NCI-H460 (cell line): ENCODE measurements around the genes SGCD and PPP1R2B.

DNA sequence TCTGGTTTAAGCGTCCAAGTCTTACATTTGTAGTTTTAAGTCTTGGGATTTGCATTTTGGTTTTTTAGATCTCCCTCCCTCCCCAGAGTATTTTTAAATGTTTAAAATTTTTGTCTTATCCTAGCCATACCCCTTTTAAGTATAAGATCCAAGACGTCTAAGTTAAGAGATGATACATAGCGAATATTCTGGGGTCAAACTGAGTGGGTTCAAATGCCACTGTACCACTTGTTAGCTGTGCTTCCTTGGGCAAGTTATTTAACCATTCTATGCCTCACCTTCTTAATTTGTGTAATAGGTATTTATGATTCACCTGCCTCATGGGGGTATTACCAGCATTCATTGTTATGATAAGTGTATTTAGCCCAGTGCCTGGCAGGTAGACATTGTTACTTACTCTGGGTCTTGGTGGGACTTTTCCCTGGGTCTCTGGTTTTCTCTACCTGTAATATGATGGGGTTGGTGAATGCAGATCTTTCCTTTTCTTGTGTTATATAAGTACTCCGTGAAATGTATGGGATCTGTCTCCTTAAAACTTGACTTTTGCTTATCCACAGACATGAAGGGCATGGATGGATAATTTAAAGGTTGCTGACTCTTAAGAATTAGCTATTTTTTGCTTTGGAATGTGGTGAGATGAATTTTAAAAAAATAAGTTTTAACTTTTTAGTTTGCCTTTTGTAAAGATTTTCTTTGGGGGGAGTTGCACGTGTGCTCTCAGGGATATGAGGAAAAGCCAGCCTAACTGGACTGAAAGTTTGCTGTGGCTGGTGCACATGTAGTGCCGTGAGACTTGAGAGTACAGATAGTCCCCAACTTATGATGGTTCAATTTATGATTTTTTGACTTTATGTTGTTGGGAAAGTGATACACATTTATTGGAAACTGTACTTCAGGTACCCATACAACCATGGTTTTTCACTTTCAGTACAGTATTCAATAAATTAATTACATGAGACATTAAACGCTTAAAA lies 4.0 kb downstream of the LARP1 start:
RAMPAGE:
- cytosol, long total RNA = no peak
- long total RNA = no peak
- nucleus, long total RNA = no peak

DNA sequence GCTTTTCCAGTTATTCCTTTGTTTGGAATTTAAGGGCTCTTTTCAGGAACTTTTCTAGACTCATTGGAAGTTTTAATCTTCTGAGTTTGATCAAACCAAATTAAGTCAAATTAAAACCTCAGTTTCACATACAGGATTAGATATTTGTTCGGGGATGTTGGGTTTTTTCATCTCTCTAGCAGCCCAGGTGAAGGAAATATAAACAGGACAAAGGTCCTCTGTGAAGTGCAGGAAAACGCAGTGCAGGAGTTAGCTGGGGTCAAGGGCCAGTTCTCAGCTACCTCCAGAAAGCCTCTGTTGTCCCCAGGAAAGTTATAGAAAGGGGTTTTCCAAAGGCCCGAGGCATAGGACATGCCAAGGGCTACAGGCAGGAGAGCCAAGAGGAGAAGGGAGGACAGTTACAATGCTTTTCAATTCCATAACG lies 12.9 kb downstream of the FAXDC2 start:
RAMPAGE:
- cytosol, long total RNA = no peak
- long total RNA = no peak
- nucleus, long total RNA = no peak

DNA sequence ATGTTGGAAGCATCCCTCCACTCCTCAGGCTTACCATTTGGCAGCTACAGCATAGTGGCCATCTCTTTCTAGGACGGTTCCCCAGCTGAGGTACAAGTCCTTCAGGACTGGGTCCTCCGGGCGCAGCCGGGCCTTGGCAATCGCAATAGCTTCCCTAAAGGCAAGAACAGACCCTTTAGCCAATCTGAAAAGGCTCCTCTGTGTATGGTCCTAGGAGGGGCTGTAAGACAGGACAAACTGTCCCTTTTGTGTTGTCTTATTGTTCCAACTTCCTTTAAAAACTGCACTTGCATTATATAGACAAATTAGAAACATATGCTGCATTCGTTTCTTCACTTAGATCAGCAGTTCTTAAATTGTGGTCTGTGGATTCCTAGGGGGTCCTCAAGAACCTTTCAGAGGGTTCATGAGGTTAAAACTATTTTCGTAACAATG lies 38.8 kb downstream of the GEMIN5 start:
RAMPAGE:
- cytosol, long total RNA = no peak
- long total RNA = no peak
- nucleus, long total RNA = no peak

DNA sequence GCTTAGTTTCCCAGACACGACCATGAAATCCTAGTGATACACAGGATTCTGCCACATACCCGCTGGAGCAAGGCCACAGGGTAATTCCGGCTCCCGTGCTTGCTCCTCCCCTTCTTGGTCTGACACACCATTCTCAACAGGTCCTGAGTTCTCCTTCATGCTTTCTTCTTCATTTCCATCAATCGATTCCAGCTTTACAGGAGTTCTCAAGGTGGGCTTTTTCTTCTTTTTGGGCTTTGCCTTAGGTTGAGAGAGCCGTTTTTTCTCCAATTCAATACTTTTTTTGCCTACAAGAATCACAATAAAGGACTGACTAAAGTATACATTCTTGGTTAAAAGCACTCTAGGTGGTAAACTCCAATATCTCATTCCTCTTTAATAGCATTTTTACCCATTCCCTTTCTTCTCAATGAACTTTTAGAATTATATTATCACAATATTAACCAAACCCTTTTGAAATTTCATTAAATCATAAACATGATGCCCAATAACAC lies 30.4 kb downstream of the GEMIN5 start:
RAMPAGE:
- cytosol, long total RNA = no peak
- long total RNA = no peak
- nucleus, long total RNA = no peak

RAMPAGE:
- cytosol, long total RNA = no peak
- long total RNA = no peak
- nucleus, long total RNA = no peak
These were observed at the start of gene SGCD for GRCh38 chr5:156326763-156327345. Gene SGCD, plus strand, starts transcription at chr5:156327164.

RAMPAGE:
- cytosol, long total RNA = no peak
- long total RNA = no peak
- nucleus, long total RNA = no peak
These were observed at the start of gene PPP1R2B for GRCh38 chr5:156850135-156850708. Gene PPP1R2B, plus strand, starts transcription at chr5:156850295.

DNA sequence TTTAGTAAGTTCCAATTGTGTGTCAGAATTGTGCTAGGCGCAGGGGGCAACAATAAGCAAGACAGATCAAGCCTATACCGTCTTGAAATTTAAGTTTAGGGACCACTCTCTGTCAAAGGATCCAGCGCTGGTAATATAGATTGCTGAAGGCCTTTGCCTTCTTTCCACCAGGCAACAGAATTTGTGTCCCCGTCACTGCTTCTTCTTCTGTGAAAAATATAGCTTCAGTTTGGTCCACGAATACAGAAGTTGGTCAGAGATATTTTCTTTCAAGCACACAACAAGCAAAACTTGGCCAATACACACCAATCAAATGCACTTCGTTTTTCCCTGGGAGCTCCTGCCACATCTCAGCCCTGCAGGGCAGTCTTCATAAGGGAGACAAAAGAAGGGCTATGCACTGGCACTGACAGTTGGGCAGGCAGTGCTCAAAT lies 23.0 kb downstream of the HAVCR2 start:
RAMPAGE:
- cytosol, long total RNA = no peak
- long total RNA = no peak
- nucleus, long total RNA = no peak

GRCh38 chr5:157159572-157160002 lies 6.5 kb downstream of the GARIN3 start:
RAMPAGE:
- cytosol, long total RNA = no peak
- long total RNA = no peak
- nucleus, long total RNA = no peak

DNA sequence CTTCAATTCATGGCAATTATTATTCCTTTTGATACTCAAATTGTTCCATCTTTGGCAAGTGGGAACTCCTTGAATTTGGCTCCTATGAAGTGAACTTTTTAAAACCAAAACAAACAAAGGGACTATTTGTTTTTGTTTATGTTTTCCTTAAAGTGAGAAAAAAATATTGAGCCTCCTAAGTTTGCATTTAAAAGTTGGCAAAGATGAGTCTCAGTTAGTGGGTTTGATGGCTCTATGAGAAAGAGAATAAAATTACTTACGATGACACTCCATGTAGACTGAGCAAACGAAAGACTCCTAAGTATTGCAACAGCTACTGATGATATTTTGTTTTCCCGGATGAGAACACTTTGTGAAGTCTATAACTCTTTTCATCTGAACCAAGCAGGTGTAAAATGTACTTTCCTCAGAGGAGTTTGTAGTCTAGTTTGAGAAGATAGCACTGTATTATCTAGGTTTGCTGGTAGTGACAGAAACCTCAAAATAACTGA lies 1.8 kb upstream of the ITK start:
RAMPAGE:
- cytosol, long total RNA = no peak
- long total RNA = no peak
- nucleus, long total RNA = no peak

RAMPAGE:
- cytosol, long total RNA = no peak
- long total RNA = no peak
- nucleus, long total RNA = no peak
These were observed 16.5 kb downstream of the ITK start for GRCh38 chr5:157197075-157197682.

RAMPAGE:
- cytosol, long total RNA = no peak
- long total RNA = no peak
- nucleus, long total RNA = no peak
These were observed 30.3 kb downstream of the FNDC9 start for GRCh38 chr5:157315194-157315612.

DNA sequence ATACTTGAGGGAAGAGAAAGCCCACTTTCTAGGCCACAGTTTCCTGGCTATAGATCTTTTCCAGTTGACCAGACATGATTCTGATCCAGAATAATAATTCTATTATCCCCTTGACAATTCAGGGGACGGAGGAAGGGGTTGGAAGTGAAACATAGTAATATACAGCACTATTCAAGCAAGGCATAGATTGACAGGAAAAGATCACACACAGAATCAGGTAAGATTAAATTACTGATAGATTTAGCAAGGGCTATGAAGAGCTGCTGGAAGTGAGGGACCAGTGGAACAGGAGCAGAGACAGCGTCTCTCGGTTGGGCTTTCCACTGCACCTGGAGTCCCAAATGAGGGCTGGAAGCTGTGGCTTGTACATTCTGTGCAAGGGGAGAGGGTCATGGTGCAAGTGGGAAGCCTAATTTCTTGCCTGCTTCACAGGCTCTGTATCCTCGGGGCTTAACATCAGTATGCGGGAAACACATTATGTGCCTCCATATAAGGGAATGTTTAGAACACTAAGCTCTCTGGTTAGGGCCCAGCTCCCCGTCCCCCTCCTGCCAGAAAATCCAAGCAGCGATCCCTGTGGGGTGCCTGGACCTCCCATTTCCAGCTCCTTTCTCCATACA lies 25.4 kb upstream of the FNDC9 start:
RAMPAGE:
- cytosol, long total RNA = no peak
- long total RNA = no peak
- nucleus, long total RNA = no peak

DNA sequence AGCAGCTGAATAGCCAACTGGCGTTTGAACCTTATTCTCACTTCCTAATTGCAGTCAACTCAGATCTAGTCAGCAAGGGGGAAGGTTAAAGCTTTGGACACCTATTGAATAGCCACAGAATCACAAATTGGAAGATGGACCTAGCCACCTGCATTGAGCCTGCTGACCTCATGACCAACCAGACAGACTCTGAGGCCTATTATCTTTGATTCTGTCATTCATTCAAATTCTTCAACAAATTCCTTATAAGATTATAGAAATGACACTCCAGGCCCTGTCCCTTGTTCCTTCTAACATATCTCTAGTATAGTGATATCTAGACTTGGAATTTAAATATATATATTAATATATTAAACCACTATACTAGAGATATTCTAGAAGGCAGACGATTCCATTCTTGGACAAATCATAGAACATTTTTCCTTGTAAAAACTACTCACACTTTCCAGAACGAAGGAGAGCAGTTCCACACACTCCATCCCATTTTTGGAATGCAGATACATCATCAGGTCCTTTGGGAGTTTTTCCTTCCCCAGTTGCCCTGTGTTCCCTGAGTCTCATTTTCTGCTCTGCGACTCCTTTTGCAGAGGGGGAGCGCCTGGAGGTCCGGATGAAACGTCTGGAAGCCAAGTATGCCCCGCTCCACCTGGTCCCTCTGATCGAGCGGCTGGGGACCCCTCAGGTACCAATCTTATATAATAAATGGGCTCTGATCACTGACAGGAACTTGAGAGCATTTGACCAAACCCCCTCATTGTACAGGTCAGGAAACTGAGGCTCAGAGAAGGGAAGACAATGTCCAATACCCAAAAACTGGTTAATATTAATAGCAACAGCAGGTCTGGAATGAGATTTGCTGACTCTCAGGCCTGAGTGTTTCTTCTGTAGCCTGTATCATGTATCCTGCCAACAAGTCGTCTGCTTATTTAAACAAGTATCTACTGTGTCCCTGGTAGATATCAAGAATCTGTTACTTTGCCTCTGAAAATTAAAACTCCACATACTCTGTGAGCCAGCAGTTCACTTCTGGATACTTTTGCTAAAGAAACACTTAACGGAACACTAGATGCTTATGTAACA lies 37.5 kb upstream of the FNDC9 start:
RAMPAGE:
- cytosol, long total RNA = no peak
- long total RNA = no peak
- nucleus, long total RNA = no peak

DNA sequence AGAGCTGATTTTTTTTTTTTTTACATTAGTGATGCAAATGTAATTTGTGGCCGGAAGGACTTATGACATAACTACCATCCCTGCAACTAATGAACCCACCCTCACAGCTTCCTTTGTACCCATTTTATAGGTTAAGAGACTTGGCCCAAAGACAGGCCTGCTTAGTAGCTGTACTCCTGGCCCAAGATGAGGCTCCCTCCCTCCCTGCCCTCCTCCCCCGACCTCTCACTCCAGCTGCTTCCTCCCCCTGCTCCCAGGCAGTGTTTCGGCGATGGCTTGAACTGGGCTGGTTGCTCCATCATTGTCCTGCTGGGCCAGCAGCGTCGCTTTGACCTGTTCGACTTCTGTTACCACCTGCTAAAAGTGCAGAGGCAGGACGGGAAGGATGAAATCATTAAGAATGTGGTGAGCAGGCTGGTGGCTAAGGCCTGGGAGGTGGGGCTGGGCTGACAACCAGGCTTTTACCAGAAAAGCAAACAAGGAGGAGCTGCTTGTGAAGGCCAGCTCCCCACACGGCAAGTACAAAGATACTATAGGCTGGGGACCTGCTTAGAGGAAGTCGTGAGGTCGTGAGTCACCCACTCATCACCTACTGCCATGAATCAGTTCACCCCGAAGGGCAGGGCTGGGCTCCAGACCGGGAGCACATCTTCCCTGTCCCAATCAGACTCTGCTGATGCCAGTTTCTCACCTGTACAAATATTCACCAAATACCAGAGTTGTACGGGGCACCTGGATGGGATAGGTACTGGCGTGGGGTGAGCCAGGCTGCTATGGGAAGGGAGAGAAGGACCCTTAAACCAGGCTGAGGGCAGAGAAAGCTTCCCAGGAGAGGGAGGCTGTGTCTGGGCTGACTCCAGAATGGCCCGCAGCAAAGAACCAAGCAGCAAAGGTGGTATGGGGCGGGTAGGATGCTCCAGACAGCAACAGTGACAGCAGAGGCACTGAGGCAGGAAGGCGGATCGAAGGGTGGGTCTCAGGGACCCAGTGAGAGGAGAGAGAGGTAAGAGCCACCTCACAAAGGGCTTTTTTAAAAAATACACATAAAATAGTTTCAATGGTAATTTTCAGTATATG lies 45.1 kb upstream of the FNDC9 start:
RAMPAGE:
- cytosol, long total RNA = no peak
- long total RNA = no peak
- nucleus, long total RNA = no peak

RAMPAGE:
- cytosol, long total RNA = no peak
- long total RNA = no peak
- nucleus, long total RNA = no peak
These were observed 19.7 kb downstream of the NIPAL4 start for GRCh38 chr5:157479624-157480164.

DNA sequence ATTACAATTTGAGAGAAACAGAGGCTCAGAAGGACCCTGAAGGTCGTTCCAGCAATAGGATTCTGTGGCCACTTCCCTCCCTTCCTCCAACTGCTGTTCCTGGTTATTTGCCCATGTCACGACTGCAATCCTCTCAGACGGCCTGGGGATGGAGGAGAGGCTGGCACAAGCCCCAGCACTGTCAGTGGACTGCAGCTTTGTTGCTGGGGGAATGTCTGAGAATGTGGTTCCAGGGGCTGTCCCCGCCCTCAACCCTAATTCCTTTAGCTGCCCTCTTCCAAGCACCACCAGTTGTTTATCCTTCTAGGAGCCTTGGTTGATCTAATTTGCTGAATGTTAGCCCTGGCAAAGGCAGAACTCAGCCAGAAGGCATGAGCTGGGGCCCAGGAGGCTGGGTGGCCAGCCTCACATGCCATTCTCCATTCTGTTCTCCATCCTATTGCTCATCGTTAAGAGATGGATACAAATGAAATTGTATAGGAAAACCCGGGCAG lies 51.6 kb downstream of the ADAM19 start:
RAMPAGE:
- cytosol, long total RNA = no peak
- long total RNA = no peak
- nucleus, long total RNA = no peak

DNA sequence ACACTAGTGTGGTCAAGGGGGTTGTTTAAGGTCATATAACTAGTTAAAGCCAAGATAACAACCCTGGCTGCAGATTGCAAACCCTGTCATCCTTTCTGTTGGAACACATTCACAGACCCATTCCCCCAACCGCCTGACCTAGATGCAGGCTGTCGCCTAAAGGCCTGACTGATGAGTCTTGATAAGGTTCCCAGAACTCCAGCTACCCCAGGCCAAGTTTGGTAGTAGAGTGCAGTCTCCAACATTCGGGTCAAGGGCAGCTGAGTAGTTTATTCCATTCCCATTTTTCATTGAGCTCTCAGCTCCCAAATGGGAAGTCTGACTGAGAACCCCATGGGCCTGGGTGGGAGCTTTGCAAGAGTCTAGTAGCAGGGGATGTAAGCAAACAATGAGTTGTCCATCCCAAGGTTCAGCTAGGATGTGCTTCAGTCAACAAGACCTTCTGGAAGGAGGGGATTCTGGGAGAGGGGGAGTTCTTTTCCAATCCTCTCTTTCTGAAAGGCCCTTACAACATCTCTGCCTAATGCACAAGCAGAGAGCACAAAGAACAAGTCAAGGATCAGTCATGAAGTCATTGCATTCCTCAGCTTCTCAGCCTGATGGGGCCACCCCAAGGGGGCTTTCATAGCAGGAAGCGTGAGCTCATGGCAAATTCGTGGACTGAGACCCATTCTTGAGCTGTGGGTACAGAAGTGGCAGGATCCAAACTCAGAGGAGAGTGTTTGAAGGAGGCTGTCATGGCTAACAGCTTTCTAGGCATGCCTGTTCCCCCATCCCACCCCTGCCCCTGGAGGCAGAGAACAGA lies 40.2 kb downstream of the ADAM19 start:
RAMPAGE:
- cytosol, long total RNA = no peak
- long total RNA = no peak
- nucleus, long total RNA = no peak

DNA sequence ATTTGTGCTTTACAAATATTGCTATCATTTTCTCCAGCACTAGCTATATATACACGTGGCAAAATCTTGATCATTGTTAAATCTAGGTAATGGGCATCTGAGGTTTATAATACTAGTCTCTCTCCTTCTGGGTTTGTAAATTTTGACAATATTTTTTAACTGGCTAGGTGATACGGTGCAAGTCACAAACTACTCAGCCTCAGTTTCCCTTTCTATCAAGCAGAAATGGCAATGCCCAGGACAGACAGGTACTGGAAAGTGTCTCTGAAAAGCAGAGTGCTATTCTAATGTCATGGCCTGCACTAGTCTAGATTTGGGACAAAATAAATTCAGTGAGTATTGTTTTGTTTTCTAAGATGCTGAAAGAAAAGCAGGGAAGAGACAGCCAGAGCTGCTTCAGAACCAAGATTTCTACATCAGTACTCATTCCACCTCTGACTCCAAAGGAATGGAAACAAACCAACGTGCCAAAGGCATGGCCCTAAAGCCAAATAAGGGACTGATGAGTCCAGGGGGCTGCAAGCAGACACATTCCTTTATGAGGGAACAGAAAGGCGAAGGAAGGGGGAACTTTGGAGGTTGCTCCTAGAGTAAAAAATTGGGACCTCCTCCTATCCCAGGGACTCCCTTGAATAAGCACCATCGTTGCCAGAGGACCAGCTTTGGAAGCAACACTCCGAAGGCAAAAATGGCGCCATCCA lies 31.9 kb downstream of the ADAM19 start:
RAMPAGE:
- cytosol, long total RNA = no peak
- long total RNA = no peak
- nucleus, long total RNA = no peak

DNA sequence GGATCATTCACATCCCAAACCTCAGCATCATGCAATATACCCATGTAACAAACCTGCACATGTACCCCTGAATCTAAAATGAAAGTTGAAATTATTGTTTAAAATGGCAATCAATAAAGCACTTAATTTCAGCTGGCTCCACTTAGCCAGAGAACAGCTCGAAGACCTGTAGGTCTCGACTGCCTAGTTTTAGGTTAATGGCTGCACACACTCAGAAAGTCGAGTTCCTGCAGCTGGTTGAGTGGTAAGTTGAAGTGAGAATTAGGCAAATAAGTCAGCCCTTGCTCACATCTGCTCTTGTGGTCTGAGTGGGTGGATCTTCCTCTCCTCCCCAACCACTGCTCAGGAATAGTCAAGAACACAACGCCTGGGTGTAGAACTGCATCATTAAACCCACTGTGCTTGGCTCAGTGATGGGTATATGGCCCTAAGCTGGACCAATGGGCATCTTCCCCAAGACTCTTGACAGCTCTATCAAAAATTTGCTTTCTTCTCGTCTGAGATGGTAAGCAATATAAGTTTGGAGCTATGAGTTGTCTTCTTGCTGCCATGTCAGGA lies 20.9 kb upstream of the ADAM19 start:
RAMPAGE:
- cytosol, long total RNA = no peak
- long total RNA = no peak
- nucleus, long total RNA = no peak

DNA sequence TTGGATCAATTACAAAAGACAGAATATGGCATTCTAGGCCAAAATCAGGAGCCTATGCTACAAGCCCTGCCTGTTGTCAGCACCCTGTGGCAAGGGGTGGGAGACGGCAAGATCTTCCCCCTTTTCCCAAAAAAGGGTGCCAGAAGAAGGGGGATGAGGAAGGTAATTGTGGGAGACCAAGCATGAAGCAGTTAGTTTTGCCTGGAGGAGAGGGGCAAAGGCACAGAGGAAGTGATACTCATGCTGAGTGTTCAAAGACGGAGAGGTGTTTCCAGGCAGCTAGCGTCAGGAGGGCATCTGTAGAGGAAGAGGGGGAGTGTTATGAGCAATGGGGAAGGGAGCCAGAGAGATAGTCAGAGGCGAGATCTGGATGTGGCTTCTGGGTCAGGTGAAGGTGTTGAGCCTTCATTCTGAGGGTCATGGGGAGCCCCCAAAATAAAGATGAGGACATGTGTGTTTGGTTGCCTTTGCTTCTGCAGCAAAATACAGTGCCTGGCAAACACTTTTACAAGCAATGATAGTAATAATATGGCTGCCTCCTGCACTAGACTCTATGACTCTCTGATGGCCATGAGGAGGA lies 27.0 kb upstream of the ADAM19 start:
RAMPAGE:
- cytosol, long total RNA = no peak
- long total RNA = no peak
- nucleus, long total RNA = no peak